GM06990 (cell line): Measurements from ENCODE around the gene NFATC3.

GRCh38 chr16:67959519-67960081 lies 8.8 kb downstream of the SLC12A4 start:
- RRBS, result 80% methylated on average over 1 of the region's 9 CpGs

DNA sequence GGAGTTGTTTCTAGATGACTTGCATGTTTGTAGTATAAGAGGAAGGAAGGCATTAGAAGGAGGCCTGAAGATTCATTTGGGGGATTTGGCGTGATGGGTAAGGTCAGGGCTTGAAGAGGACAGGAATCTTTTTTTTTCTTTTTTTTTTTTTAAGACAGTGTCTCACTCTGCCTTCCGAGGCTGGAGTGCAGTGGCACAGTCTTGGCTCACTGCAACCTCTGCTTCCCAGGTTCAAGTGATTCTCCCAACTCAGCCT lies 16.8 kb downstream of the DUS2 start:
- RRBS, result no CpG with 5 or more reads among the region's 2 CpGs

DNA sequence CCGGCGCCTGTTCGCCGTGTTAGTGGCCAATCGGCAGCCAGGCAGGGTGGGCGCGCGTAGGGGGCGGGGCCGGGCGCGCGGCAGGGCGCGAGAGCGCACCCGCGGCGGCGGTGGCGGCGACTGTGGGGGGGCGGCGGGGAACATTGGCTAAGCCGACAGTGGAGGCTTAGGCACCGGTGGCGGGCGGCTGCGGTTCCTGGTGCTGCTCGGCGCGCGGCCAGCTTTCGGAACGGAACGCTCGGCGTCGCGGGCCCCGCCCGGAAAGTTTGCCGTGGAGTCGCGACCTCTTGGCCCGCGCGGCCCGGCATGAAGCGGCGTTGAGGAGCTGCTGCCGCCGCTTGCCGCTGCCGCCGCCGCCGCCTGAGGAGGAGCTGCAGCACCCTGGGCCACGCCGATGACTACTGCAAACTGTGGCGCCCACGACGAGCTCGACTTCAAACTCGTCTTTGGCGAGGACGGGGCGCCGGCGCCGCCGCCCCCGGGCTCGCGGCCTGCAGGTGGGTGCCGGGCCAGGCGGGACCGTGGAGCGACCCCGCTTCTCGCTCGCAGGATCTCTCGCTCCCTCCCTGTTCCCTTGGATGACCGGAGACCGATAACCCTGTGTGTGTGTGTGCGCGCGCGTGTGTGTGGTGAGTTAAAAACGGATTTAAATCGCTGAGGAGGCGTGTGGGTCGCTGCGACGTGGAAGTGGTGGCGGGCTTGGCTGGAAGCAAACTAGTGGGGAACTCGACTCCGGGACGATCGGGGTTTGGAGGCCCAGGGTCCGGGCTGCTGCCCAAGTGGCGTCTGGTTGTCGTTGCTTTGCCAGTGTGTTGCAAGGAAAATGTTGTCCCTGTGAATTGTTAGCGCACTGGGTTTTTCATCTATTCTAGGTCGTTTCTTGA lies at the start of gene NFATC3:
Gene NFATC3, plus strand, starts transcription at position 83 of the 884 bp plus-strand sequence.
- RRBS, result 3% methylated on average over 47 of the region's 105 CpGs

- RRBS, result no CpG with 5 or more reads among the region's 5 CpGs
Measured at GRCh38 chr16:68191253-68191722, 44.6 kb downstream of the ESRP2 start.

DNA sequence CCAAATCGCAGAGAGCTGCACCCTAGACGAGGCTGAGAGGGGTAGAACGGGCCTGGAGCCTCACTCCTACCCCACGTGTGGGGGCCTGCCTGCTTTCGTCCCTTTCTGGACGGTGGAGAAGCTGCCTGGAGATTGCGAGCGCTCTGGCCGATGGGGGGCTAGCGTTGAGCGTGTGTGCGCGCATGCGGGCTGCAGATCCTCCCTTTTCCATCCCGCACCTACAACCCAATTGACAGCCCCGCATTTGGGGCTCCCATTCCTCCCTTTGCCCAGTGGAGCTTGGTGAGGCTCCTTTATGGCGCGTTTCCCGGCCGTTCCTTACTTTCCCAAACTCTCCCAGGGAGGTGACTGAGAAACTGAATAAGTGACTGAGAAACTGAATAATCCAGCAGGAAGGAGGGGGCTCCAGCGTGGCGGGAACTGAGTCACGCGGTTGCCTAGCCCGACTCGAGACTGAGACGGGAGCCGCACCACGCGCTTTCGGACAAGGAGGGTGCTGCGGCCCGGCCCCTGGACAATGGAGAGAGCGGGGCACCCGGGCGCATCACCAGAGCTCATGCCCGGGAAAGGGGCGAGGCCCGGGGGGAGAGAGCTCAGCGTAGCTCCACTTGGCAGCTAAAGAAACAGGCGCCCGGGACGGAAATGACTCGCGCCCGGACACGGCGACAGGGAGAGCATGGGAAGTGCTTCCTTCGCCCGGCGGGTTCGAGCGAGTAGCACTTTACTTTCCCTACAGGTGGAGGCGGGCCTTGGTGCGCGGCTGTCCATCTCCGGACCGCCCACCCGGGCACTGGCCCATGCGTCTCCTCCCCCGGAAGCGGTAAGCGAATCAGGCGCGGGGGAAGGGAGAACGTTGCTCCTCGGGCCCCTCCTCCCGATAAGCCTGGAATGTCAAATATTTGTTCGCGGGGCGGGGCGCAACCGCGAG lies 1.2 kb upstream of the ESRP2 start:
- RRBS, result 6% methylated on average over 15 of the region's 74 CpGs

- RRBS, result no CpG with 5 or more reads among the region's 3 CpGs
Measured at GRCh38 chr16:68257256-68257680, 7.1 kb upstream of the SLC7A6 start.

- RRBS, result no CpG with 5 or more reads among the region's 3 CpGs
Measured at GRCh38 chr16:68297089-68297767, 13.5 kb downstream of the SLC7A6OS start.

GRCh38 chr16:68386356-68387167 lies 61.7 kb downstream of the SMPD3 start:
- RRBS, result no CpG with 5 or more reads among the region's 17 CpGs

DNA sequence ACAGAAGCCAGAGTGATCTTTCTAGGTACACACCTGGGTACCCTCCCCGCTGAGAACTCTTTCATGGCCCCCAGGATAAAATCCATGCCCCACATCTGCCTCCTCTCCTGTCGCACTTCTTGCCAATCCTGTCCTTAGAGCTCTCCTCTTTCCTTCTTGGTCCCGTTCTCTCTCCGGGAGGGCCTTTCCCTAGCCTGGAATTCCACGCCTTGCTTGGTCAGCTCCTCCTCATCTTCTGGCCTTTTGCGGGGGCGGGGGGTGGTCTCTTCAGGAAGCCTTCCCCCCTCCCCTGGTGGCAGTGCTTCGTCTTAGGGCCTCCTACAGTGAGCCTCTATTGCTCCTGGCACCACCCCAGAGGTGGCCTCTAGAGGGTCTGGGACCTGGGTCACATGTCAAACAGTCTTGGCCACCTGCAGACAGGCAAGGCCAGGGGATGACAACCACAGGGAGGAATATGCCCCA lies 50.8 kb downstream of the SMPD3 start:
- RRBS, result no CpG with 5 or more reads among the region's 8 CpGs

- RRBS, result 4% methylated on average over 13 of the region's 44 CpGs
Measured at GRCh38 chr16:68509953-68510597, 29.0 kb upstream of the ZFP90 start.

GRCh38 chr16:68528612-68529104 lies 10.4 kb upstream of the ZFP90 start:
- RRBS, result no CpG with 5 or more reads among the region's 21 CpGs

DNA sequence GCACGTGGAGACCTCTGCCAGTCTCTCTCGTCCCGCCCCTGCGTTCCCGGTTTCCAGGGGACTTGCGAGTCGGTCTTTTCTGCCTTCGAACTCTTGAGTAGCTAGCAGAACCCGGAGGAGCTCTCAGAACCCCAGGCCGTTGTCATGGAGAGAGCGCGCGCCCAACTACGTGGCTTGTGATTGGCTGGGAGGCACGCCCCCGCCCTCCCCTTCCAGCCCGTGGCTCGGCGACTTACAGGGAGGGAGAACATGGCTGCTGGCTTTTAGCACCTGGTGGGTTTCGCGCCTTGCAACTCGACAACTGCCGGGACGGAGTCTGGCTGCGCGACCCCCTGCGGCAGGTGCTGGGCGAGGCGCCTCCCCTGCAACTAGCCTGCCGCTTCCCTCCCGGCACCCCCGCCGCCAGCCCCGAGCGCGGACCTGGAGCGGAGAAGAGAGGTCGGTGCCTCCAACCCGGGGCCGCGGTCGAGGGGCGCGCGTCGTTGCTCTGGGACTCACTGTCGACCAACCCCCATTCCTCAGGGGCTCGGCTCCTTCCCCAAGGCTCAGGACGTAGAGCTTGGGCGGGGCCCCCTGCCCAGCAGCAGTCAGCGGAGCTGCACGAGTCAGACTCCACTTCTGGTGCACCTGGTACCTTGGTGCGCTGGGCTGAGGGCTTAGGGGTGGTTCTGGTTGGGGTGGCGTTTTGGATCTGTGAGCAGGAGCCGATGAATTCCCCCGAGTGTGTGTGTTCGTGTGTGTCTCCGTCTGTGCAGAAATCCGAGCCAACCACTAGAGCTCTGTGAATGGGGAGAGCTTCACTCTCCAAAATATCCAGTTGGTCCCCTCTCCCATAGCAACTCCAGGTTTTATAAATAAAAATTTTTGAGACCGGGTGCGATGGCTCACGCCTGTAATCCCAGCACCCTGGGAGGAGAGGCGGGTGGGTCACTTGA lies 8.9 kb upstream of the ZFP90 start:
- RRBS, result 4% methylated on average over 24 of the region's 63 CpGs

GRCh38 chr16:68540053-68540317 lies 894 bp downstream of the ZFP90 start:
- RRBS, result no CpG with 5 or more reads among the region's 5 CpGs

GRCh38 chr16:68563578-68564316 lies 24.7 kb downstream of the ZFP90 start:
- RRBS, result no CpG with 5 or more reads among the region's 7 CpGs

DNA sequence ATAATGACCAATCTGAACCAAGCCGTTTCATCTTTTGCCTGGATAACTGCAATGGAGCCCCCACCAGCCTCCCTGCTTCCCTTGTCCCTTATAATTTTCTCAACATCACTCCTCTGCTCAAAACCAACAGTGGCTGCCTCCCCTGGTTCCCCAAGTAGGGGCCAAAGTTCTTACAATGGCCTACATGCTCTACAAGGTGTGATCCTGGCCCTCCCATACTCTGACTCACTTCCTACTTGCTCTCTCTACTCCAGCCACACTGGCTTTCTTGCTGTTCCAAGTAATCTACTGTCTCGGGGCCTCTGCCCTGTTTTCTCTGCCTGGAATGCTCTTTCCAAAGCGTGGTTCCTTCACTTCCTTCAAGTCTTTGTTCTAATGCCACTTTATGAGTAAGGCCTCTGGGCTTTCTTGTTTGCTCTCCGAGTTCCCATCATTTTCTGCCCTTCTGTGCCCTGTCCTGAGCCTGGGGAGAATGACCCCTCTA lies 4.2 kb upstream of the CDH3 start:
- RRBS, result no CpG with 5 or more reads among the region's 4 CpGs

GRCh38 chr16:68642431-68643129 lies 2.5 kb upstream of the CDH3 start:
- RRBS, result 24% methylated on average over 34 of the region's 53 CpGs

DNA sequence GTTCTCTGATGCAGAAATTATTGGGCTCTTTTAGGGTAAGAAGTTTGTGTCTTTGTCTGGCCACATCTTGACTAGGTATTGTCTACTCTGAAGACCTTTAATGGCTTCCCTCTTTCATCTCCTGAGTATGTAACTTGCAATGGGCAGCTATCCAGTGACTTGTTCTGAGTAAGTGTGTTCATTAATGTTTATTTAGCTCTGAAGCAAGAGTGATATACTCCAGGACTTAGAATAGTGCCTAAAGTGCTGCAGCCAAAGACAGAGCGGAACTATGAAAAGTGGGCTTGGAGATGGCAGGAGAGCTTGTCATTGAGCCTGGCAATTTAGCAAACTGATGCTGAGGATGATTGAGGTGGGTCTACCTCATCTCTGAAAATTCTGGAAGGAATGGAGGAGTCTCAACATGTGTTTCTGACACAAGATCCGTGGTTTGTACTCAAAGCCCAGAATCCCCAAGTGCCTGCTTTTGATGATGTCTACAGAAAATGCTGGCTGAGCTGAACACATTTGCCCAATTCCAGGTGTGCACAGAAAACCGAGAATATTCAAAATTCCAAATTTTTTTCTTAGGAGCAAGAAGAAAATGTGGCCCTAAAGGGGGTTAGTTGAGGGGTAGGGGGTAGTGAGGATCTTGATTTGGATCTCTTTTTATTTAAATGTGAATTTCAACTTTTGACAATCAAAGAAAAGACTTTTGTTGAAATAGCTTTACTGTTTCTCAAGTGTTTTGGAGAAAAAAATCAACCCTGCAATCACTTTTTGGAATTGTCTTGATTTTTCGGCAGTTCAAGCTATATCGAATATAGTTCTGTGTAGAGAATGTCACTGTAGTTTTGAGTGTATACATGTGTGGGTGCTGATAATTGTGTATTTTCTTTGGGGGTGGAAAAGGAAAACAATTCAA lies 8.5 kb upstream of the TANGO6 start:
- RRBS, result no CpG with 5 or more reads among the region's 5 CpGs

DNA sequence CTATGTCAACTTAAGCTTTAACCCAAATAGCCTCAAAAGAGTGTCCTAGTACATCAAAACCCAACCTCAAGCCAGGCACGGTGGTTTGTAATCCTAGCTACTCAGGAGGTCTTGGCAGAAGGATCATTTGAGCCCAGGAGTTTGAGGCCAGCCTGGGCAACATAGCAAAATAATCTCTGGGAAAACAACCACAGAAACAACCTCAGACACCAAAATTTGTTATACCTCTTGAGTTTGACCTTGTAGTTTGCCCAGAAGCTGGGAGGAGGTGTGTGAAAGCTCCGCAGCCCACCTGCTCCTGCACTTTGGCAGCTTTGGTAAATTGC lies 12.8 kb upstream of the HAS3 start:
- RRBS, result no CpG with 5 or more reads among the region's 2 CpGs

DNA sequence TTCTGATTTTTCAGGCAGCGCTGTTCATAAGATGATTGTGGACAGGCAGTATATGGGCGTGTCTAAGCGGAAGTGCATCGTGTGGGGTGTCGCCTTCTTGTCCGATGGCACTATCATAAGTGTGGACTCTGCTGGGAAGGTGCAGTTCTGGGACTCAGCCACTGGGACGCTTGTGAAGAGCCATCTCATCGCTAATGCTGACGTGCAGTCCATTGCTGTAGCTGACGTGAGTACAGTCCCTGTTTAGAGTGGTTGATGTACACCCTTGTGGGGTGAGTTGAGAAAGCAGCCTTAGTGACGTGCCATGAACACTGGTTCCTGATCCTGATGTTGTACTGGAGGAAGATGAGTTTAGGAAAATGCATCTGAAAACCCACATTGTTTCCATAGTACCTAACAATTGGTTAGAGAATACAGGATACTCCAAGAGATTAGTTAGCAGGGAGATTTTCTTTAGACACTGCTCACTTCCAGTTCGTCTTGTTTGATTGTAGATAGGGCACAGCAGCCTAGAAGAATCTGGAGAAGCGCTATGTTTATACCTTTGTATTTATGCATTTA lies 10.8 kb downstream of the UTP4 start:
- RRBS, result no CpG with 5 or more reads among the region's 13 CpGs